GM12892 (cell line): ENCODE measurements around a stretch of chr10.

DNA sequence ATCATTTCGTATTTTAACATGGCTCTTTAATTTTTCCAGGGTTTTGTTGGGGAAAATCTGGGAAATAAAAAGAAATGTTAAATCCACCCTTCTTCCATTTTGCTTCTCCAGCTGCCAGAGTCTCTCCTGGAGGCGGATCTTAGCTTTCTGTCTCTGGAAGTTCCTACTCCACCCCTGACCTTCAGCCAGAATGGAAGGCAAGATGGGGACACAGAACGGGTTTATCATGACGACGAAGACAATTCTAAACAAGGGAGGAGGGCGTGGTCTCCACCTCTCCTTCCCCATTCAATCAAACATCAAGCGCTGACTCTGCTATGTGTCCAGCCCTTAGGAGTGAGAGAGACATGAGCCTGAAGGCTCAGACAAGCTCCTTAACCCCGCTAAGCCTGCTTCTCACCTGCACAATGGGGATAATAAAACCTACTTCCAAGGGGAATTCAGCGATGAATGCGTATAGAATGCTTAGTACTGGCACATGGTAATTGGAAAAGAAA is 3.1 kb downstream of the CYP17A1 start:
- RRBS: no CpG with 5 or more reads among the region's 10 CpGs

DNA sequence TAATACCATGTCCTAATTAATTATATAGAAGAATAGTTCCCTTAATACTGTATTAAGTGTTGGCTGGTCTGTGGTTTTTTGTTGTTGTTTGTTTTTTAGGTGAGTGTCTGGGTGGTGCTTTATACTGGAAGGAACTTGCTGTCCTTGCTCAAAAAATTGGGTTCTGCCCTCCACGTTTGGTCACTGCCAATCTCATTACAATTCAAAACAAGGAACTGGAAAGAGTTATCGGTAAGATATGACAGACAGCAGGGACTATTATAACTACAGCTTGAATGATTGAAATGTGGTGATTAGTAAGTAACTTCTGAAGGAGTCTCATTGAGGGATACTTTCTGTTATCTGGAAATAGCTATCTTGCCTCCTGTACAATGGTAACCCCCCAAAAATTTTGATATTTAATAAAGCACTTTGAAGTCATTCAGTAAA is 9.0 kb downstream of the AS3MT start:
- RRBS: no CpG with 5 or more reads among the region's 2 CpGs

- RRBS: no CpG with 5 or more reads among the region's 8 CpGs
These were observed 6.7 kb upstream of the RPEL1 start for GRCh38 chr10:103238882-103239566.

- RRBS: no CpG with 5 or more reads among the region's 3 CpGs
These were observed 7.4 kb downstream of the ATP5MK start for GRCh38 chr10:103388736-103389343.

- RRBS: no CpG with 5 or more reads among the region's 13 CpGs
These were observed 8.4 kb downstream of the CALHM2 start for GRCh38 chr10:103443782-103444223.

DNA sequence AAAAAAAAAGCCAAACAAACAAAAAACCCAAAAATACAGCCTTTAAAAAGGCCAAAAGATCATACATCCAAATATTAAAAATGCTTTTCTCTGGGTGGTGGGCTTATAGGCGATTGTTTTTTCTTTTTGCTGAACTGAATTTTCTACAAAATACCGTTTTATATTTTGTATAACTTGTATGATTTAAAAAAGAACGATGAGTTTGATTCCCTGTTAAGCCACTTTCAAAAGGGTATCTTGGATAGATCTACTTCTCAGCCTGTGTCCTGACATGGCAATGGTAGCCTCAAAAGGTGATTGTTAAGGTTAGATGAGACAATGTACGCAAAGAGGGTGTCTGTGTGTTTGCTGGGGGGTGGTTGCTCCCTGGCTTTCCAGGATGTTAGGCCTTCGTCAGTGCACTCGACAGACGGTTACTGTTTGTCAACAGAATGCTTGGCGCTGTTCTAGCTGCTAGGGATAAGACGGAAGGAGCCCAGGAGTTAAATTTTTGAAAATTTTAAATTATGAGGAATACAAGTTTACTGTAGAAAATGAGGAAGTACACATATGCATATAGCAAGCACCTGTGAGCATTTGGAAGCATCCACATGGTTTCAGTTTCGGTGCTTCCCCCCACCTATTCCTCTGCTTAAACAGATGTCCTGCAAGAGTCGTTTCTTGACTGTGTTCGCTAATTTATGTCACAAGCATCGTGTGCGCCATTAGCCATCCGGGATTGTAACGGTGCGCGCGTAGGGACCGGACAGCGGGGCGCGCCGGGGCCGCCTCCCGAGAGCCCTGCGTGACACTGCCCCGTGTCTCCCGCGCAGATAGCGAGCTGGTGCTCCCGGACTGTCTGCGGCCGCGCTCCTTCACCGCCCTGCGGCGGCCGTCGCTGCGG is 90.5 kb downstream of the NEURL1 start:
- RRBS: 4% methylated on average over 9 of the region's 41 CpGs

DNA sequence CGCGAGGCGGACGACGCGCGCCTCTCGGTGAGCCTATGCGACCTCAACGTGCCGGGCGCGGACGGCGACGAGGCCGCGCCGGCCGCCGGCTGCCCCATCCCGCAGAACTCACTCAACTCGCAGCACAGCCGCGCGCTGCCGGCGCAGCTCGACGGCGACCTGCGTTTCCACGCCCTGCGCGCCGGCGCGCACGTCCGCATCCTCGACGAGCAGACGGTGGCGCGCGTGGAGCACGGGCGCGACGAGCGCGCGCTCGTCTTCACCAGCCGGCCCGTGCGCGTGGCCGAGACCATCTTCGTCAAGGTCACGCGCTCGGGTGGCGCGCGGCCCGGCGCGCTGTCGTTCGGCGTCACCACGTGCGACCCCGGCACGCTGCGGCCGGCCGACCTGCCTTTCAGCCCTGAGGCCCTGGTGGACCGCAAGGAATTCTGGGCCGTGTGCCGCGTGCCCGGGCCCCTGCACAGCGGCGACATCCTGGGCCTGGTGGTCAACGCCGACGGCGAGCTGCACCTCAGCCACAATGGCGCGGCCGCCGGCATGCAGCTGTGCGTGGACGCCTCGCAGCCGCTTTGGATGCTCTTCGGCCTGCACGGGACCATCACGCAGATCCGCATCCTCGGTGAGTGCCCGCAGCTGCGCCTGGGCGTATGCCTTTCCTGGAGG is 91.2 kb downstream of the NEURL1 start:
- RRBS: 36% methylated on average over 59 of the region's 106 CpGs

GRCh38 chr10:103666871-103667905 is 173.7 kb downstream of the NEURL1 start:
- RRBS: no CpG with 5 or more reads among the region's 15 CpGs

DNA sequence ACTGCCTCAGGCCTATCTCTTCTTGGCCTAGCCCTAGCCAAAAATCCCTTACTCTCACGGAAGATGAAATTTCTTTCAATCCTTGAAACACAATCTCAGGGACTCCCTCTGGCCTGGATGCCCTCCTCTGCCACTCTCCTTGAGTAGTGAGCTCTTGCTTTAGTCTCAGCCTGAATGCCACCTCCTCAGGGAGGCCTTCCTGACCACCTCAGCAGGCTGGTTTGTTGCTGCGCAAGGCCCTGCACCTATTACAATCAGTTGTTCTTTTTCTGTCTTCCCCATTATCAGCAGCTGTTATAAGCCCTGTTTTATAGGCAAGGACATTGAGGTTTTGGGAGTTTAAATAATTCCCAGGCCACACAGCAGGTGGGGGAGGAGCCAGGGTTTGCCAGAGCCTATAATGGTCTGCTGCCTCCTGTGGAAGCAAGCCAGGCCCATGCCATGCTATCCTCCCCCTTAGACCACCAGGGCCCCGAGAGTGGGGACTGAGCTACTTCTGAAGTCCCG is 141.9 kb downstream of the SH3PXD2A start:
- RRBS: no CpG with 5 or more reads among the region's 4 CpGs

- RRBS: no CpG with 5 or more reads among the region's 15 CpGs
These were observed 109.6 kb downstream of the SH3PXD2A start for GRCh38 chr10:103745642-103746267.

DNA sequence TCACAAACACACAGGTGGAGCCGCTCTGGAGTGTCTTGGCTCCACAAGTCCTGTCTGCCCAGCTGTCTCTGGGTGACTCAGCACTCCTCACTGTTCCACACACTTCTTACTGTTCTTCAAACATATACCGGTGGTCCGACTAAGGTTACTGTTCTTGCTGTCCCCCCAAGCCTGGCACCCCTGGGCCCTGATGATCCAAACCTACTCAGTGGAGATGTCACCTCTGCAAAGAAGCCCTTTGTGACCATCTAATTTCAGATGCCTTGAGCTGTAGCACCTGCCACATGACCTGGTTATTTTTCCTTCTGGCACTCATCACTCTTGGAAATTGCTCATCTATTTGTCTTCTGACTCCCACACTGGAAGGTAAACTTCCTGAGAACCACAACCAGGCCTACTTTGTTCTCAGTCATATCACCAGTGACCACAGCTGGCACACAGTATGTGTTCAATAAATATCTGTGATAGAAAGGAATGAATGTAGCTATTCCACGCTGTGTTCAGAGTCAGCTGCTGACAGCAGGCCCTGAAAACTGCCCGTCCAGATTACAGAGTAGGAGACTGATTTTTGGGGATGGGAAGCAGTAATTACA is 97.1 kb downstream of the SH3PXD2A start:
- RRBS: no CpG with 5 or more reads among the region's 5 CpGs

DNA sequence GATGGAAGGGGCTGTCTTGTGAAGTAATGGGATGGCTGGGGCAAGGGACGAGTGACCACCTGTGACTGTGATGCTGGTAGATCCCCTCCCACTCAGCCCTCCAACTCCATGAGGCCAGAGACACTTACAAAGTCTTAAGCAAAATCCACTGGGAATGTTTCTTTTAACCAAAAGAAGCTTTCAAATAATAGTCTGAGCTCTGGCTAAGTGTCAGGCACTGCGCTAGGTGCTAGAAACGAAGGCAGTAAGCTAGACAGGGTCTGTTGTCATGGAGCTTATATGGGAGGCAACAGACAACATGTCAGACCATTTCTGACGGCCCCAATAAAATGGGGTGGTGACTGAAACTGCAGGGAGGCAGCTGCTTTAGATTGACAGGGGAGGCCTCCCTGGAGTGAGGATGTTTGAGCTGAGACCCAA is 40.8 kb downstream of the SH3PXD2A start:
- RRBS: no CpG with 5 or more reads among the region's 4 CpGs

DNA sequence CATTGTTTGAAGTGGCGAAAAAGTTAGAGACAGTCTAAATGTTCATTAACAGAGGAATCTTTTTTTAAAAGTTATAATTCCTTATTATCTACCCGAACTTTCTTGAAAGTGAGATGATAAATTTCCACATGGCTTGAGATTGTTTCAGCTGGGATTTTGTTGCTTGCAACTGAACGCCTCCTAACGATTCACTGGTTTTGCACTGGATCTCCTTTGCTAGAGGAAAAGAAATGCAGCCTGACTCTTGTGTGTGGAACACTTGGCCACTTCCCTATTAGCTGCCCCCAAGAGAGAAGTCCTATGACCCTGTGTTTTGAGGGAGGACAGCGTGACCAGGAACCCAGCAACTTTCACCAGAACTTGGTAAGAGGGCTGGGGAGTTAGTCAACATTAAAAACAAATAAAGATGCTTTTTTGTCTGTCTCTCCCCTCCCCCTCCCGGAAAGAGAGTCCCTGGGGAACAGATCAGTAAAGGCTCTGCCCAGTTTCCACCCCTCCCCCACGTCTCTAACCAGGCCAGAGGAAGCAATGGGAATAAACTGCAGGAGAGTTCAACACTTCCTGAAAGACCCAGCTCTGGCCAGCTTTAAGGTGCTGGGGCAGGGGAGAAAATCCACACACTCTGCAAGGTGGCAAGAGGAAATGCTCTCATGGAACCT is 21.7 kb downstream of the SH3PXD2A start:
- RRBS: no CpG with 5 or more reads among the region's 7 CpGs

- RRBS: no CpG with 5 or more reads among the region's 4 CpGs
These were observed 1.5 kb downstream of the SH3PXD2A start for GRCh38 chr10:103853817-103854306.

DNA sequence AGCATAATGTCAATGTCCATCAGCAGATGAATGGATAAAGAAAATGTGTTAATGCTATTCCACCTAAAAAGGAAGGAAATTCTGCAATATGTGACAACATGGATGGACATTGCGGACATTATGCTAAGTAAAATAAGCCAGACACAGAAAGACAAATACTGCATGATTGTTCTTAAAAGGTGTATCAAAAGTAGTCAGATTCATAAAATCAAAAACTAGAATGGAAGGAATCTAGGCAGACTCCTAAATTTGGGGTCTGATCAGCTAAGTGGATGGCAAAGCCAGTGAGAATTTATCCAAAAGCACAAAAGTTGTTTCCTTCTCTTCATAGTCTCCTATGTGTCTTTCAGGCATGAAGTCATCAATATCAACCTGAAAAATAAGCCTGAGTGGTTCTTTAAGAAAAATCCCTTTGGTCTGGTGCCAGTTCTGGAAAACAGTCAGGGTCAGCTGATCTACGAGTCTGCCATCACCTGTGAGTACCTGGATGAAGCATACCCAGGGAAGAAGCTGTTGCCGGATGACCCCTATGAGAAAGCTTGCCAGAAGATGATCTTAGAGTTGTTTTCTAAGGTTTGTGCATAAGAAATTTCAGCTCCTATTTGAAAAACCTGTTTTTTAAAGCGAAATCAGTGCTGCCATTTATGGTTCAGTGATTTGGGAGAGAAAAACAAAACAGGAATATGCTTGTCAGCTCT is 4.7 kb downstream of the GSTO1 start:
- RRBS: no CpG with 5 or more reads among the region's 4 CpGs

DNA sequence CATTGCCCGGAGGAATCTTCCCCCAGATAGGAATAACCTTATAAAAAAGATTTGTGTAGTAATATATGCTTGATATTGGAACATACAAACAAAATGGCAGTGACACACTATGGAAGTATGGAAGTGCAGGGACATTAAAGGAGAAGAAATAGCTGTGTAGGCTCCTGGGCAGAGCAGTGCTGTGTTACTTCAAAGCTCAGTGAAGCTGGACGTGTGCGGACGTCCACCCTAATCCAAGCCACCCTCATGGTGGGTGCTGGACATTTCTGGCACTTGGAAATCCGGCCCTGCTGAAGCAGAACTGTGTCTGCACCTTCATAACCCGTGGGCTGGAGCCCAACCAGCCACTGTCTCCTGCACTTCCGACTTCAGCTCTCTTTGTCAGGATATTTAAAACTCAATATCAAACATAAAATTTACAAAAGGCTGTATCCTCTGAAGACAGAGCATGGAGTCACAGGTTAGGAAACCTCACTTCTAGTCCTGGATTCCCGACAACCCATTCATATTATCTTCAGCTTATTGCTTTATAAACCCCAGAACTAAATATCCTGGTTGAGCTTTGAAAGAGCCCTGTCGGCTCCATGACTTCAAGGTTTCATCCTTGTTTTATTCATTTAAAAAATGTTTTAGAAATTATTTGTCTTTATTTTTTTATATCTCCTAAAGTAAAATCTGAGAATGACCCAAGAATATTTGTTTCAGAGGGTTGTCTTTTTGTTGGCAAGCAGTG is 29.2 kb downstream of the GSTO2 start:
- RRBS: no CpG with 5 or more reads among the region's 9 CpGs

DNA sequence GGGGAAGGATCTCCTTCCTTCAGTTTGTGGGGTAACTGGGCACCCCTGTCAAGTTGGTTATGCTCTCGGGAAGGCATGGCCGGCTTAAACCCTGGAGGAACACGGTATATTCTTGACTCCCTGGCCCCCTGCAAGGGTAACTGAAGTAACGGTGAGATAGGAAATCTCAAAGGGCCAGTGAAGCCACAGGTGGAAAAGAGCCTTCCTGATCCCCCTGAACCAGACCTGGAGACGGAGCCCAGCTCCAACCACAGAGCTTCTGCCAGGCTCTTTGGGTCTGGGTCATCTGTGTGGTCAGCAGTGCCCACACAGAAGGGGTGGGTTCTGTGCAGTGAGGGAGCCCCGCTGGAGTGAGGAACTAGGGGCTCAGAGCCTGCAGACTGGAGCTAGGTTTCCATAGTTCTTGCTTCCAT is 25.5 kb downstream of the ITPRIP start:
- RRBS: no CpG with 5 or more reads among the region's 6 CpGs

GRCh38 chr10:104327114-104327863 is 11.0 kb downstream of the ITPRIP start:
- RRBS: 42% methylated on average over 3 of the region's 10 CpGs

GRCh38 chr10:104328330-104328838 is 9.9 kb downstream of the ITPRIP start:
- RRBS: no CpG with 5 or more reads among the region's 8 CpGs